Cardiac septum (tissue), 1 donor: ENCODE data around the gene BTG2.

GRCh38 chr1:202107690-202108929 lies 14.6 kb upstream of the GPR37L1 start:
- PRO-cap, result no peak

DNA sequence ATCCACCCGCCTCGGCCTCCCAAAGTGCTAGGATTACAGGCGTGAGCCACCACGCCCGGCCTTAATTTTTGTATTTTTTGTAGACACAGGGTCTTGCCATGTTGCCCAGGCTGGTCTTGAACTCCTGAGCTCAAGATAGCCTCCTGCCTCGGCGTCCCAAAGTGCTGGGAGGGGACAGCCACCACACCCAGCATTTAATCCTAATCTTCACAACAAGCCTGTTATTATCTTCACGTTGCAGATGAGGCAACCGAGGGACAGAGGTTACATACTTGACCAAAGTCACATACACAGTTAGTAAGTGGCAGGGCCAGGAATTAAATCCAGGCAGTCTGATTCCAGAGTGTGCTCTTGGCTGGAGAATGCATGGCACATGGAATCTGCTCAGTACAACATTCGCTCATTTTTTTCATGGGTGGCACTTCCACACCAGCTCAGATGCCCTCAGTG lies 4.8 kb upstream of the GPR37L1 start:
- PRO-cap, result no peak

DNA sequence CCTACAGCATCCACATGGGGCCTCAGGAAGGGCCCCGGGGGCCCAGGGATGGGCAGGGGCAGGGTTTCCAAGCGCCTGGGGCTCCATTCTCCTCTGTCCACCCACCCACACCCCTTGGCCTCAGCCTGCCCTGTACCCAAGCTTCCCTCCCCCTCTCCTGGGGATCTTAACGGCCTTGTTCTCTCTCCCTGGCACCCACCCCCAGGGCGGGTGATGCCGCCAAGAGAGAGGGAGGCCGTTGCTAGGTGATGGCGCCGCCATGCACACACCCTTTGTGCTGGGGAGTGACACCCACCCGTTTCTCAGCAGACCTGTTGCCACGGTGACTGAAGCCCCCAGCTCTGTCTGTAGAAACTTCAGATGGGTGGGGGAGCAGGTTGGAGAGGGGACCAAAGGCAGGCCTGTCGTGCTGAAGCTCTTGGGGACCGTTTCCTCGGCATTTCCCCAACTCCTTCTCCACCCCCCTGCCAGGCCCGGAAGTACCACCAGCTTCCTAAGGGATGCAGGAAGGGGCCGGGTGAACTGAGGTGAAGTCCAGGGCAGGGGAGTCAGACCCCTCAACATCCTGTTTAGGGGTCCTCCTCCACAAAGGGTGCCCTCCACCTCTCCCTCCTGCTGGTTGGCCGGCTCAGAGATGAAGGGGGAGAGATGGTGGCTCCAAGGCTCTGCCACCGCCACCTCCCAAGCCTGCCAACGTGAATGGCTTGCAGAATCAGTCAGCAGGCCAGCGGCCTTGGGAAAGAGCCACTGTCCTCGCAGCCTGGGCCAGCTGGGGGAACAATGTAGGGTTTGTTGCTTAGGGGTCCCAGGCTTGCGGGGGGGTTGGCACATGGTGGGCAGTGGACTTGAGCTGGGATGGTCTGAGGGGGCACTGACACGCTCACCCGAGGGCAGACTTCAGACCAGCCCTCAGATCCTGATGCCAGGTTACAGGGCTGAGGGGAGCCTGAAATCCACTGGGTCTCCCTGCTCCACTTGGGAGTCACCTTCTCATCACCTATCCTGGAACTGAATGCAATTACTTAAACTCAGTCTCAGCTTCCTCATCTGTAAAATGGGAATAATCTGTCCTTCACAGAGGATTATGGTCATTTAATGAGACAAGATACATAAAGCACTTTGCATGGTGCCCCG lies 7.9 kb downstream of the GPR37L1 start:
- PRO-cap, result no peak

DNA sequence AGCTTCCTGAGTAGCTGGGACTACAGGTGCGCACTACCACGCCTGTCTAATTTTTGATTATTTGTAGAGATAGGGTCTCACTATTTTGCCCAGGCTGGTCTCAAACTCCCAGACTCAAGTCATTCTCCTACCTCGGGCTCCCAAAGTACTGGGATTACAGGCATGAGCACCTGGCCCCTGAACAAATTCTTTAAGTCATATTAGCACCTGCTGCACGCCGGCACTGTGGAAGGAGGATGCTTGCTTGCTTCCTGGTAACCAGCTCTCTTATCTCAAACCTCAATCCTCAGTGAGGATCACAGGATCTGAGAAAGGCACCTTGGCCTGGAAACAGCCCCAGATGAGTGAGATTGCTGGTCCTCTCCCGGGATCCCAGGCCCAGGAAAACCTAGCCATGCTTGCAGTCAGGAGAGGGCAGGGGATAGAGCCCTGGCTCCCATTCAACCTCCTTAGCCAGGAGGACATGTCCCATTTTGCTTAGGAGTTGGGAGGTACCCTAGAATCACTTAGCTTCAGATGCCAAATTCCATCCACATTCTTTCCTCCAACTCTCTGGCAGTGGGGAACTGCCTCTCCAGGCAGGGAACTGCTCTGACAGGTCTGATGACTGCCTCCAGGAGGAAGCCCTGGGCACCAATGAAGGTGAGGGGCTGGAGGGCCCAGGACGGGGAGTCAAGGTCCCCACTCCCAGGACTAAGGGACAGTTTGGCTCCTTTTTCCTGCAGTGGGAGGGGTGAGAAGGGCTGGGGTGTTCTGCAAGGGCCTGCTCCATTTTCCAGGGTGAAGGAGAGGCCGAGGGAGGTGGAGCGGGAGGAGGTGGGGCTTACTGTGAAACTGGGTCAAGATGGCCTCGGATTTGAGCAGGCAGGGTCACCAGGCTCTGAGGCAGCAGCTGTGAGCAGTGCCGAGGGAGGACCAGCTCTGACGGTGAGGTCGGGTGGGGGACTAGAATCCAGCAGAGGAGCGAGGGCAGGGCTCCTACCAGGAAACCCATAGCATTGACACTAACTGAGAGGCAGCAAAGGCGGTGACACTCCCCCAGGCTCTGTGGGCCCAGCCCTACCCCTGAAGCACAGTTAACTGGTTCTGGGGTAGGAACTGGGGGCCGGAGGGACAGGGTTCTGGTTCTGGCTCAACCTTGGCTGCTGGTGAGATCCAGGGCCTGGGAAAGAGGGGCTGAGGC lies 9.5 kb downstream of the GPR37L1 start:
- PRO-cap, result bidirectional peak, plus-strand start at position 831 of the sequence, minus-strand start at position 775 of the sequence

DNA sequence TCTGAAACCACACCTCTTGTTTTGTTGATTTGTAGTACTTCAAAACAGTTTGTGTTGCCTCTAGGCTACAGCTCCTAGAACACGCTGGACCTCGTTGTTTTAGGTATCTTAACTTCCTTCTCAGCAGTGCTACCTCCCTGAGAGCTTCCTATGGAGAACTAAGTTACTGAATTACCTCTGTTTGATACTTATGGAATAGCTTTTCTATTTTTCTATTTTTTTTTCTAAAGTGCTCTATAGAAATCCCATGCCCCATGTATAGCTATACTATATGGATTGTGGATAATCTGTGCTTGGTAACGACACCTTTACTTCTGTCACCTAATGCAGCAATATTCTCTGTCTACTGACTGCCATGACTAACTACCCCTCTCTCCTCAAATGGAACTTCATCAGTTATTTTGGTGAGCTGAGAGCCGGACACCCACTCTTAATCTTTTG lies 1.1 kb downstream of the PPP1R12B start:
- PRO-cap, result no peak

DNA sequence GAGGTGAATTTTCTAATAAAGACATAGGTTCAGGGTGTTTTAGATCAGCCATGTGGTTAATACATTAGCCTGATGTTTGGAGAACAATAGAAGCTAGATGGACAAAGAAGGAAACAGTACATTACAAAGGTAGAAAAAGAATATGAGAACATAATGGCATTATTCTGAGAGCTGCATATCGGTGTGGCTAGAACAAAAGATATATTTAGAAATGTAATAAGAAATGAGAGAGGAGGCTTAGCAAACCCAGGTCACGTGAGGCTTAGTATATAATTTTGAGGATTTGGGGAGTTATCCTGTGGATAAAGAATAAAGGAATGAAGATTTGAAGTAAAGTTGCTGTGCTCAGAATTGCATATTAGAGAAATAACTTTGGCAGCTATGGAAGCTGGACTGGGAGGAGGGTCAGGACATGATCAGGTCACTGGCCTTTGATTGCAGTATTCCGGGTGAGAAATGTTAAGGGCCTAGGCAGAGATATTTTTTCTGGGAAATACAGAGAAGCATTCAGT lies 164.5 kb downstream of the SYT2 start:
- PRO-cap, result no peak

DNA sequence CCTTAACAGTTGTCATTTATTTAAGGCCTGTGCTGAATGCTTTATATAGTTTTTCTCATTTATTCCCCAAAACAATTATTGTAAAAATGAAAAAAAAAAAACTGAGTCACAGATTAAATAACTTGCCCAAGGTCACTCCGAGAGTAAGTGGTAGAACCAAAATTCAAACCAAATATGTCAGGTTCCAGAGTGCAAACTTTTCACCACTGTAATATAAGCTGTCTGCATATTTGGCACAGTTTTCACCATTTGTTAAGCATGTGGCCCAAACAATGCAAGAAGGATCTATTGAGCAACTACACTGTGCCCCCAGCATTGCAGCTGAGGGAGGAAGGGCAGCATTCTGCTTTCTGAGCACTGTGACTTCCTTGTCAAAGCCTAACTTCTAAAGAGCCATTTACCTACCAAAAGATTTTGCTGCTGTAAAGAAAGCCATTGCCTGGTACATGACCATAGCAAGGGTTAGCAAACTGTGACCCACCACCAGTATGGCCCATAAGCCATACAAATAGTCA lies 133.5 kb downstream of the SYT2 start:
- PRO-cap, result no peak

DNA sequence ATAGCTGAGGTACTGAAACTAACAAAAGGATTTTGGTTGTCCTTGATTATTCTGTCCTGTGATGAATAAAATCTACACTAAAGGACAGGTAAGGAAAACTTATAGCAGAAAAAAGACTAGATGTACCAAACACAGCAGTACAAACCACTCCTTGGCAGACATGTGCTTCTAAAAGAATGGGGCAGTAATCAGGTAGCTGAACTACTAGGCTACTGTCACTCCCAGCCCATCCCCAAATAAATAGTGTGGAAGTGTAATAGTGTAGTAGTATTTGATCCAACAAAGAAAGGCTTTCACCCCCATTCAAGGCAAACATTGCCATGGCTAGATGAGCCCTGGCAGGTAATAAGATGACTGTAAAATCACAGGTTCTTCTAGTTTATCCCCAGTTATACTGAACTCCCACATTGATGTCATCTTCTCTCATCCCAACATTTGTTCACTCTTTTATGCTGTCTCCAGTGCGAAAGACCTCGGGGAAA lies 2.4 kb upstream of the RABIF start:
- PRO-cap, result no peak

DNA sequence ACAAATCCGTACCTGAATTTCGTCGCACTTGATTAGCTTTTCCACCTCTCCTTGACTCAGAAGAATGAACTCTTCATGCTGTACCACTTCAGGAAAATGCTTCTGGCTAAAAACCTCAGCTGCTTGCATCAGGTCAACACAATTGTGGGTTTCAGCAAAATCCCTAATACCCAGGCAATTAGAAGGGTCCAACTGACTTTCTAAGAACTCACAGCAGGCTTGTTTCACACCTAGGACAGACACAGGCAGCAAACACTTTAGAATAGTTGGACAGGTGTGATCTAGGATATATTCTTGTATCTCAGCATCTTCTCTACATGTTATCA lies 8.9 kb downstream of the KLHL12 start:
- PRO-cap, result no peak

DNA sequence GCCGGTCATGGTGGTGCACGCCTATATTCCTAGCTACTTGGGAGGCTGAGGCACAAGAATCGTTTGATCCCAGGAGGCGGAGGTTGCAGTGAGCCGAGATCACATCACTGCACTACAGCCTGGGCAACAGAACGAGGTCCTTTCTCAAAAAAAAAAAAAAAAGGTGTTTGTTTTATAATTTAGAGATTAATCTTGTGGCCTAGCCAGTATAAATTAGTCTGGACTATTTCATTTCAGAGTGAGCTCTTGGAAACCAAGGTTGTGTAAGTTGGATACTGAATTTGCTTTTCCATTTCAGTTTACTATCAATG lies 3.8 kb upstream of the PPFIA4 start:
- PRO-cap, result no peak

DNA sequence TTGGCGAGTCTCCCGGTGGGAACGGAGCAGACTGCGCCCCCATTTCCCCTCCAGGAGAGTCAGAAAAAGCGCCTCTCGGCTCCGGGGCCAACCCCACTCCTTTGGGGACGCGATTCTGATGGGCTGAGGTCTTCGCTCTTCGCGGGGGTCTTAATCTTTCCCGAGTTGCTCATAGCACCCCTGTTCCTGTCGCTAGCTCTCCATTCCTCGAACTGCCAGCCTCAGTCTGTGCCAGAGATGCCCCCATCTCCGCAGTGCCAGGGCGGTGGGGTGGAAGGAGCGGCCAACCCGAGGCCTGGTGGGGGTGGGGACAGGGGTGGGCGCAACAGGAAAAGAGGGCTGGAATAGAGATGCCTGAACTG lies 604 bp downstream of the PPFIA4 start:
- PRO-cap, result no peak

- PRO-cap, result bidirectional peak, plus-strand start at chr1:203305519, minus-strand start at chr1:203305315
Observed at GRCh38 chr1:203305434-203305863, at the start of gene BTG2. TSS of gene BTG2 (plus strand) at chr1:203305519.

- PRO-cap, result bidirectional peak, plus-strand start at chr1:203325345, minus-strand start at chr1:203325228
Observed at GRCh38 chr1:203324942-203326077, 20.0 kb downstream of the BTG2 start.

DNA sequence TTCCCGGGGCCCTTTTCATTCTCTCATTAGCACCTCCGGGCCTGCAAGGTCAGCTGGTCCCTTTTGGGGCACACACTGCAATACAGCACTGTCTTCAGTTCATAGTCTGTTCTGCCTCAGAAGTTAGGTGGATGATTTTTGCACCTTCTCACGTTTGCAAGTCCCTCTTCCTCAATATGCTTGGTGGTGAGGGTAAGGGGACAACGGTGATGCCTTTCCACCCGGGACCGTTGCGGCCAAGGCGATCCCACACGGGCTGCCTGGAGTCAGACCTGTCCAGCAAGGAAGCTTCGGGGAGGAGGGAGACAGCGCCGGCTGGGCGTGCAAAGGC lies 21.6 kb downstream of the BTG2 start:
- PRO-cap, result no peak

GRCh38 chr1:203327259-203328301 lies 22.3 kb downstream of the BTG2 start:
- PRO-cap, result bidirectional peak, plus-strand start at chr1:203327570, minus-strand start at chr1:203327400; unidirectional peak, minus-strand start at chr1:203327979

GRCh38 chr1:203361827-203362445 lies 11.0 kb upstream of the FMOD start:
- PRO-cap, result no peak

DNA sequence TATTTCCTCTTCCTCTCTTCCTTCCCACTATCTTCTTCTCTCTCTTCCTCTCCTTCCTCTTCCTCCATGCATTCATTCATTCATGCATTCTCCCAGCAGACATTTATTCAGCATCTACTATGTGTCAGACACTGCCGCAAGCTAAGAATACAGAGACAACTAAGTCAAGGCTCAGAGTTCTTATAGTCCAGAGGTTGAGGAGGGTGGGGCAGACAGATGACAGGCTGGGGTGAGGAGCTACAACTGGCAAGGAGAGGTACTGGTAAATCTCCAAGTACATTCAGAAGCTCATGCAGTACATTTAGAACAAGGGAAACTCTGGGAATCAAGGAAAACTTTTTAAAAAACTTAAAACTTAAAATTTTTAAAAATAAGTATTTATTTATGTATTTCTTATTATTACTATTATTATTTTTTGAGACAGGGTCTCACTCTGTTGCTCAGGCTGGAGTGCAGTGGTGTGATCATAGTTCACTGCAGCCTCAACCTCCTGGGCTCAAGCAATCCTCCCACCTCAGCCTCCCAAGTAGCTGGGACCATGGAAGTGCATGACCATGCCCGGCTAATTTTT lies 56.5 kb upstream of the FMOD start:
- PRO-cap, result unidirectional peak, minus-strand start at position 151 of the sequence

GRCh38 chr1:203476853-203477368 lies 1.3 kb downstream of the PRELP start:
- PRO-cap, result no peak

DNA sequence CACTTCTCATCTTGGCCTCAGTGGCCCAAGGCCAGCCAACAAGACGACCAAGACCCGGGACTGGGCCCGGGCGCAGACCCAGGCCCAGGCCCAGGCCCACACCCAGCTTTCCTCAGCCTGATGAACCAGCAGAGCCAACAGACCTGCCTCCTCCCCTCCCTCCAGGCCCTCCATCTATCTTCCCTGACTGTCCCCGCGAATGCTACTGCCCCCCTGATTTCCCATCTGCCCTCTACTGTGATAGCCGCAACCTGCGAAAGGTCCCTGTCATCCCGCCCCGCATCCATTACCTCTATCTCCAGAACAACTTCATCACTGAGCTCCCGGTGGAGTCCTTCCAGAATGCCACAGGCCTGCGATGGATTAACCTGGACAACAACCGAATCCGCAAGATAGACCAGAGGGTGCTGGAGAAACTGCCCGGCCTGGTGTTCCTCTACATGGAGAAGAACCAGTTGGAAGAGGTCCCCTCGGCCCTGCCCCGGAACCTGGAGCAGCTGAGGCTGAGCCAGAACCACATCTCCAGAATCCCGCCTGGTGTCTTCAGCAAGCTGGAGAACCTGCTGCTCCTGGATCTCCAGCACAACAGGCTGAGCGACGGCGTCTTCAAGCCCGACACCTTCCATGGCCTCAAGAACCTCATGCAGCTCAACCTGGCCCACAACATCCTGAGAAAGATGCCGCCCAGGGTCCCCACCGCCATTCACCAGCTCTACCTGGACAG lies 7.8 kb downstream of the PRELP start:
- PRO-cap, result no peak

DNA sequence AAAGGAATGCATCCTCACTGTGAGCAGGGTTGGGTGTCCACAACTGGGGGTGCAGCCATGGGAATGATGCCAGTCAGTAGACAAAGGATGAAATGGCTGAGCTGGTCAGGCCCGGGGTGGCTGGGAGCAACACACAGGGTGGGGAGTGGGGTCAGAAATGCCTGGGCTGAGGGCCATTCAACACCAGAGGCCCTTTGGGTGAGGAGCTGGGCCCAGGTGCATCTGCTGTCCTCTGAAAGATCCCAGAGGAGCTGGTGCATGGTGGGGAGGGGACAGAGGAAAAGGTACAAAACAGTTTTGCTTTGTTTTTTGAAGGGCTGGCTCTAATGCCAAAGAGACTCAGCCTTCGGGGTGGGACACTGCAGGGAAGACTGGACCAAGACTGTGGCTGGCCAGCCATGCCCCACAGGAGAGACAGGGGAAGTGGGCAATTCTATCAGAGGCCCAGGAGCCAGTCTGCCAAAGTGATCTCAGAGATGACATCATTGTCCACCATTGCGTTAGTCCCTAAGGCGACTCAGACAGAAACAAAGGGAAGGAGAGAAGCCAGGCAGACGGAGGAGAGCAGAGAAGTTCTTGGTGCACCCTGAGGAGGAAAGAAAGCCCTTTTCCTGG lies 26.2 kb downstream of the OPTC start:
- PRO-cap, result no peak